Breast (tissue), 4 donors: Measurements from ENCODE around the gene EHBP1L1.

DNA sequence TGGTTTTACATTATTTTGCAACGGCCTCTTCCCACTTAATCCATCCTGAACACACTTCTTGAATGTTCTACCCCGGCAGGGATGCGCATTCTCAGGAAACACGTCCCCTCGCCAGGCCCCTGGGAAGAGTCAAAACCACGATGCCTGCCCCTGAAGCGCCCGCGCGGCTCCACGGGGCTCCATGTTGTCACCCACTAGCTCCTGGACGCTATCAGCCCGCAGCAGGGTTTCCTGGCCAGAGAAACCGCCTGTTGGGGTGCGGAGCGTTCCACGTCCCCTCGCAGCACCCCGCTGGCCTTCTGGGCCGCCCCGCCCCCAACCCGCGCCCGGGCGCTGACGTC, 35.5 kb downstream of the FRMD8 start:
- PRO-cap, 3 experiments = peak in 3 of 3 experiments; most common plus-strand start position 132 of the sequence (in 3); most common minus-strand start position 293 of the sequence (in 3)
- RRBS = 1% methylated on average over 3 of the region's 26 CpGs

- PRO-cap, 3 experiments = peak in 3 of 3 experiments; most common plus-strand start chr11:65422387 (in 1); most common minus-strand start chr11:65422601 (in 1)
- RRBS = 2% methylated on average over 35 of the region's 52 CpGs
Observed at GRCh38 chr11:65422261-65422778, 35.9 kb downstream of the FRMD8 start.

DNA sequence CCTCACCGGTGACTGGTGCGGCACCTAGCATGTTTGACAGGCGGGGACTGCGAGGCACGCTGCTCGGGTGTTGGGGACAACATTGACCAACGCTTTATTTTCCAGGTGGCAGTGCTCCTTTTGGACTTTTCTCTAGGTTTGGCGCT, 37.0 kb downstream of the FRMD8 start:
- PRO-cap, 3 experiments = no peak in any of the 3 experiments
- RRBS = 2% methylated on average over 1 of the region's 8 CpGs

DNA sequence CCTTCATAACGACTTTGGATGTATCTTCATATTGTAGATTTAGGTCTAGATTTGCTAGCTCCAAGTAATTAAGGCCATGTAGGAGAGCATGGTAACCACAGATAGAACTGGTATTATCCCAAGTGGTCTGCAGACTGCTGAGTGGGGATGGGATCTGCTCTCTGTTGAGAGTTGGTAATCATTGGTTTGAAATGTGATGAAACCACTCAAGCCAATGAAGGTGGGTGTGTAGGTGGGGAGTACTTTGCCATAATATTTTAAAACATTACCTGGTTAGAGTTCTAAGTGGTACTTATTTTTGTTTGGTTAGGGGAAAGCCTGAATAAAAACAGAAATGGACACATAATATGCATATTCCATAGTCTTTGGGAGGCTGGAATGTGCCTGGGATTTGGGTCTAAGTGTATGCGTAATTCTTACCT, 40.1 kb downstream of the FRMD8 start:
- PRO-cap, 3 experiments = peak in 2 of 3 experiments; most common plus-strand start position 135 of the sequence (in 1); most common minus-strand start position 136 of the sequence (in 1)
- RRBS = no CpG with 5 or more reads among the region's 2 CpGs

DNA sequence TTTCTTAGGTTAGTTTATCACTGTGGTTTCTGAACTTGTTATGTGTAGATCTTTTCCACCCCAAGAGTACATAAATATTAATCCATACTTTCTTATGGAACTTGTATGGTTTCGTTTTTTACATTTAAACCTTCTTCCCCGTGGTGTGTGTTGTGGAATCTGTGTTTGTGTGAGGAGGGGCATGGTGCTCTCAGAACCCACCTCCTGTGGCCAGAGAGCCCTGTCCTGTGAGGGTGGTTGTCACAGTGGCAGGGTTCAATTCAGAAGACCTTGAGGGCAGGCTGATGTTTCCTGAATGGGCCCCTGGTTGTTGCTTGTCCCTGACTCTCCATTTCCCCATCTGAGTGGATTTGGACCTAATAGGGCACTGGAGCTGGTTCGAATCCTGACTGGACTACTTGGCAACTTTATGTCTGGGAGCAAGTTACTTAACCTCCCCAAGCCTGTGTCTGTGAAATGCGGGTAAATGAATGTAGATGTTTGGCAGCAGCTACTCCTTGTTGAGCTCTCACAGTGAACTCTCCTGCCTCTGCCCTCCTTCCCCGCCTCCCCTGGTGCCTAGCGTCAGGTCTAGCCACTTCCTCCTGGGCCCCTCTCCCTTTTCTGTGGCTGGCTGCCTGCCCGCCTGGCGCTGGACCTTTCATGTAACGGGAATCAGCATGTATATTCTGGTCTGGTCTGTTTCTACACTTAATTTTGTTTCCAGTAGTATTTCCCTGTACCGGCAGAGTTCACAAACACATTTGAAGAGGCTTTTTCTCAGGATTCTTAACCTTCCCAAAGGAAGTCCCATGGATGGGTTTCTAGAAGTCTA, 43.5 kb downstream of the FRMD8 start:
- PRO-cap, 3 experiments = no peak in any of the 3 experiments
- RRBS = no CpG with 5 or more reads among the region's 10 CpGs

DNA sequence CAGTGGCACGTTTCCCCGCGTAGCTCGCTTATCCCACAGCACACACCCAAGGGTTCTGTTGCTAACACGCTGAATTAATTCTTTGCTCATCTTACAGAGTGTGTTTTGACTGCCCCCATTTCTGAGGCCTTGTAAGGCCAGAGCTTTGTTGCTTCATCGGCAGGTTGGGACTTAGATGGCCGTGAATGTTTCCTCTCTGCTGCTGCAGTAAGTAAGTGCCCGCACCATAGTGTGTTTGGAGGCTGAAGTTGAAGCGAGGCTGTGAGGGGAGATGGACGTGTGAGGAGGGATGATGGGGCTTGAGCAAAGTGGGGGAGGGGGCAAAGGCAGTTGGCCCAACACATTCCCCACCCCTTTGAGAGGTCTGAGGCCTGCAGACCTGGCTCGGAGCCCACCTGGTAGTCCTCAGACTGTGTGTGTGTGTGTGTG, 57.4 kb downstream of the FRMD8 start:
- PRO-cap, 3 experiments = no peak in any of the 3 experiments
- RRBS = no CpG with 5 or more reads among the region's 11 CpGs

DNA sequence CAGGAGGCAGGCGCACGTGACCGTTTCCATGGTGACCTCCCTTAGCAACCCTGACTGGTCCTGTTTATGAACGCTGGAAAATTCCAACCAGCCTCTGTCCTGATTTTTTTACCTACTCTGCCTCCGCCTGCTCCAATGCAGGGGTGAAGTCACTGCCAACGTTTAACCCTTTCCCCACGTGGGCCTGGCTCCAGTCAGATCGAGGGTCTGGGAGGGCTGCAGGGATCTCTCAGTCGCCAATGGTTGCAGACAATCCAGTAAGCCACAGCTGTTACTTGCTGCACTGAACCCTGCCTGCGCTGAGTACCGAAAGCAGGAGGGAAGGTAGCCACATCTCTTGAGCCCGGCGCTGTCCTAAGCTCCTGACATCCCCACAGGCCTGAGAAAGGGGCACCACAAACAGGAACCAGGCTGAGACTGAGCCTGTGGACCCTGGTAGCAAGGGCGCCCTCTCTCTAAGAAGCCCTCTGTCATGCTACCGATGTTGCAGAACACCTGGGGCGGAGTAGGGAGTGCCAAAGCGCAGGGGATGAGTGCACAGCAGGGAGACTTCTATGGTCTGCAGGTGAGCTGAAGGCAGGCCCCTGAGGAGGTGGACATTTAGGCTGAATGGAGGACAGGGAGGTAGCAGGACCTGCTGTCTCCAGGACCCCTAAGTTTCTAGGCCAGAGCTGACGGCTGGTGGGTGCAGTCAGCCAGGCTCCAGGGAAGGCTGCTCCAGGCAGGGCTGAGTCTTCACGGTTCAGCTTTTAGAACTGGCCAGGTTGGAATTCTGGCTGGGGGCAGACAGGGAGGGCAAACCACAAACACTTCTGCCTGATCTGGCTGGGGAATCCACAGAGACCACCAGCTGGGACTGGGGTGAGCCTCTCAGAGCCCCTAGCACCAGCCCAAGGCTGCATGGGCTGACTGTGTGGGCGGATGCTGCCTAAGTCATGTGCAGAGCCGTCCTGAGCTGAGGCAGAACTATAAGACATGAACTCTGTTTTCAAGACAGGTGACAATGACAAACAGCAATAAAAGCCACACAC, 36.8 kb upstream of the SCYL1 start:
- PRO-cap, 3 experiments = no peak in any of the 3 experiments
- RRBS = no CpG with 5 or more reads among the region's 21 CpGs

DNA sequence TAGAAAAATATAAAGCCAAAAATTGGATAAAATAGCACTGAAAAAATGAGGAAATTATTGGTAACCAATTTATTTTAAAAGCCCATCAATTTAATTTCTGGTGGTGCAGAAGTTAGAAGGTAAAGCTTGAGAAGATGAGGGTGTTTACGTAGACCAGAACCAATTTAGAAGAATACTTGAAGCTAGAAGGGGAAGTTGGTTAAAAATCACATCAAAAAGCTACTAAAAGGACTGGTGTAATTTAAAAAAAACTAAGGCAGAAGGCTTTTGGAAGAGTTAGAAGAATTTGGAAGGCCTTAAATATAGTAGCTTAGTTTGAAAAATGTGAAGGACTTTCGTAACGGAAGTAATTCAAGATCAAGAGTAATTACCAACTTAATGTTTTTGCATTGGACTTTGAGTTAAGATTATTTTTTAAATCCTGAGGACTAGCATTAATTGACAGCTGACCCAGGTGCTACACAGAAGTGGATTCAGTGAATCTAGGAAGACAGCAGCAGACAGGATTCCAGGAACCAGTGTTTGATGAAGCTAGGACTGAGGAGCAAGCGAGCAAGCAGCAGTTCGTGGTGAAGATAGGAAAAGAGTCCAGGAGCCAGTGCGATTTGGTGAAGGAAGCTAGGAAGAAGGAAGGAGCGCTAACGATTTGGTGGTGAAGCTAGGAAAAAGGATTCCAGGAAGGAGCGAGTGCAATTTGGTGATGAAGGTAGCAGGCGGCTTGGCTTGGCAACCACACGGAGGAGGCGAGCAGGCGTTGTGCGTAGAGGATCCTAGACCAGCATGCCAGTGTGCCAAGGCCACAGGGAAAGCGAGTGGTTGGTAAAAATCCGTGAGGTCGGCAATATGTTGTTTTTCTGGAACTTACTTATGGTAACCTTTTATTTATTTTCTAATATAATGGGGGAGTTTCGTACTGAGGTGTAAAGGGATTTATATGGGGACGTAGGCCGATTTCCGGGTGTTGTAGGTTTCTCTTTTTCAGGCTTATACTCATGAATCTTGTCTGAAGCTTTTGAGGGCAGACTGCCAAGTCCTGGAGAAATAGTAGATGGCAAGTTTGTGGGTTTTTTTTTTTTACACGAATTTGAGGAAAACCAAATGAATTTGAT, 24.6 kb upstream of the SCYL1 start:
- PRO-cap, 3 experiments = peak in 1 of 3 experiments; most common plus-strand start position 644 of the sequence (in 1); most common minus-strand start position 568 of the sequence (in 1)
- RRBS = no CpG with 5 or more reads among the region's 22 CpGs

- PRO-cap, 3 experiments = no peak in any of the 3 experiments
- RRBS = 72% methylated on average over 3 of the region's 14 CpGs
Observed at GRCh38 chr11:65543932-65544796, 14.0 kb downstream of the LTBP3 start.

DNA sequence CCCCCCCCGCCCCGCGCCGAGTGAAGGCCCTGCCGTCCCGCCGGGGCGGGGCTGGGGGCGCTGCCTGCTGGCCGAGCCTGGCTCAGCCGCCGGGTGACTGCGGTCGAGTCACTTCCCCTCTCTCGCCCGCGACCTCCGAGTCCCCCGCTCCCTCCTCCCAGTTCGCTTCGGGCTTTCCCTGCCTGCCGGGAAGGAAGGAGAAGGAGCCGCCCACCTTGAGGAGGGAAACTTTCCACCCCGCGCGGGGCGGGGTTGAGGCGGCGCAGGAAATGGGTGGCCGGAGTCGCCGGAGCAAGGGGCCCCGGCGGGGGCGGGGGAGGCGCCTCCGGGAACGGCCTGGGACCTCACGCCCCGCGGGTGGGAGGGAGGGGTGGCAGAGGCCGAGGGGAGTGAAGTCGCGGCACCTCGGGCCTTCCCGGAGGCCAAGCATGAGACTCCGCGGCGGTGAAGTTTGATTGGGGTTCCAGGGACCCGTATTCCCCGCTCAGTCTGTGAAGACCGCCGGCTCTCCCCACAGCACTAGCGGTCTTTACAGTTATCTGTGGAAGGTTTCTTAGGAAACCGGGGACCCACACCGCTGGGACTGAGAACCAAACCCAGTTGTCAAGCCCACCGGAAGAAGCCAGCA, 1.4 kb upstream of the EHBP1L1 start:
- PRO-cap, 3 experiments = peak in 2 of 3 experiments; most common plus-strand start position 363 of the sequence (in 1); most common minus-strand start position 141 of the sequence (in 1)
- RRBS = 2% methylated on average over 37 of the region's 57 CpGs

- PRO-cap, 3 experiments = peak in 3 of 3 experiments; most common plus-strand start chr11:65576032 (in 2)
- RRBS = 2% methylated on average over 10 of the region's 62 CpGs
Observed at GRCh38 chr11:65575973-65576588, at the start of gene EHBP1L1. TSS of gene EHBP1L1 (plus strand) at chr11:65576053.

DNA sequence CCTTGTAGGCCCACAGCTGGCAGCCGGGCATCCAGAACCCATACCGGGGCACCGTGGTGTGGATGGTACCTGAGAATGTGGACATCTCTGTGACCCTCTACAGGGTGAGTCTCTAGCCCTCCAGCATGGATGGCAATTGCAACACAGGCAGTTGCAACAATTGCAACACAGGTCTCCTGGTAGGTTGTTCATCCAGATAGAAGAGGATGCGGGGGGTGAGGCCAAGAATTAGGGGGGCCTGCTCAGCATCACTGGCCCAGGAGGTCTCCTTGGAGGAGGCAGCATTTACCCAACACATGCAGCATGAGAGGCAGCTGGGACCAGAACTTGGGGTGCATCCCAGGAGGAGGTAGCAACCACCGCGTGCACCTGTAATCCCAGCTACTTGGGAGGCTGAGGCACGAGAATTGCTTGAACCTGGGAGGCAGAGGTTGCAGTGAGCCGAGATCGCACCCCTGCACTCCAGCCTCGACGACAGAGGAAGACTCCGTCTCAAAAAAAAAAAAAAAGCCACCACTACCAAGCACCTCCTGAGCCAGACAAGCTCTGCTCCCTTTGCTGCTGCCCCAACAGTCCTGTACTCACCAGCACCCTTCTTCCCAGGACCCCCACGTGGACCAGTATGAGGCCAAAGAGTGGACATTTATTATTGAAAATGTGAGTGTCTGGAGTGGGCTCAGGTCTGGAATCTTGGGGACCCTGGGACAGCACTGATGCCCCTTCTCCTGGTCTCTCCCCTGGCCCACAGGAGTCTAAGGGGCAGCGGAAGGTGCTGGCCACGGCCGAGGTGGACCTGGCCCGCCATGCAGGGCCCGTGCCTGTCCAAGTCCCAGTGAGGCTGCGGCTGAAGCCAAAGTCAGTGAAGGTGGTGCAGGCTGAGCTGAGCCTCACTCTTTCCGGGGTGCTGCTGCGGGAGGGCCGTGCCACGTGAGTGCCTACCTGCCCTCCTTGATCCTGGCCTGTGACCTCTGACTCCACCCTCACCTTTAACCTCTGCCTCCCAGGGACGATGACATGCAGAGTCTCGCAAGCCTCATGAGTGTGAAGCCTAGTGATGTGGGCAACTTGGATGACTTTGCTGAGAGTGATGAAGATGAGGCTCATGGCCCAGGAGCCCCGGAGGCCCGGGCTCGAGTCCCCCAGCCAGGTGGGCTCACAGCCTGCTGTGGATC, 3.9 kb downstream of the EHBP1L1 start:
- PRO-cap, 3 experiments = no peak in any of the 3 experiments
- RRBS = 93% methylated on average over 2 of the region's 28 CpGs

DNA sequence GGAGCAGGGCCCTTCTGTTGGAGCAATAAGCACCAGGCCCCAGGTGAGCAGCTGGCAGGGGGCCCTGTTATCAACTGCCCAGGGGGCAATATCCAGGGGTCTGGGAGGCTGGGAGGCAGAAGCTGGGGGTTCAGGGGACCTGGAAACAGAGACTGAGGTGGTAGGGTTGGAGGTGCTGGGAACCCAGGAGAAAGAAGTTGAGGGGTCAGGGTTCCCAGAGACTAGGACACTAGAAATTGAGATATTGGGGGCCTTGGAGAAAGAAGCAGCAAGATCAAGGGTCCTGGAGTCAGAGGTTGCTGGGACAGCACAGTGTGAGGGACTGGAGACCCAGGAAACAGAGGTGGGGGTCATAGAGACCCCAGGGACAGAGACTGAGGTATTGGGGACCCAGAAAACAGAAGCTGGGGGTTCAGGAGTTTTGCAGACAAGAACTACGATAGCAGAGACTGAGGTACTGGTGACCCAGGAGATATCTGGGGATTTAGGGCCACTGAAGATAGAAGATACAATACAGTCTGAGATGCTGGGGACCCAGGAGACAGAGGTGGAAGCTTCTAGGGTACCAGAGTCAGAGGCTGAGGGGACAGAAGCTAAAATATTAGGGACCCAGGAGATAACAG, 6.5 kb downstream of the EHBP1L1 start:
- PRO-cap, 3 experiments = no peak in any of the 3 experiments
- RRBS = no CpG with 5 or more reads among the region's 1 CpG

- PRO-cap, 3 experiments = no peak in any of the 3 experiments
- RRBS = no CpG with 5 or more reads among the region's 24 CpGs
Observed at GRCh38 chr11:65593531-65594476, 1.8 kb downstream of the KCNK7 start.

- PRO-cap, 3 experiments = no peak in any of the 3 experiments
- RRBS = 48% methylated on average over 3 of the region's 23 CpGs
Observed at GRCh38 chr11:65597729-65598852, 2.5 kb upstream of the KCNK7 start.

GRCh38 chr11:65639379-65640062, 1.6 kb downstream of the SIPA1 start:
- PRO-cap, 3 experiments = peak in 3 of 3 experiments; most common plus-strand start chr11:65639872 (in 1); most common minus-strand start chr11:65639697 (in 3)
- RRBS = no CpG with 5 or more reads among the region's 11 CpGs

DNA sequence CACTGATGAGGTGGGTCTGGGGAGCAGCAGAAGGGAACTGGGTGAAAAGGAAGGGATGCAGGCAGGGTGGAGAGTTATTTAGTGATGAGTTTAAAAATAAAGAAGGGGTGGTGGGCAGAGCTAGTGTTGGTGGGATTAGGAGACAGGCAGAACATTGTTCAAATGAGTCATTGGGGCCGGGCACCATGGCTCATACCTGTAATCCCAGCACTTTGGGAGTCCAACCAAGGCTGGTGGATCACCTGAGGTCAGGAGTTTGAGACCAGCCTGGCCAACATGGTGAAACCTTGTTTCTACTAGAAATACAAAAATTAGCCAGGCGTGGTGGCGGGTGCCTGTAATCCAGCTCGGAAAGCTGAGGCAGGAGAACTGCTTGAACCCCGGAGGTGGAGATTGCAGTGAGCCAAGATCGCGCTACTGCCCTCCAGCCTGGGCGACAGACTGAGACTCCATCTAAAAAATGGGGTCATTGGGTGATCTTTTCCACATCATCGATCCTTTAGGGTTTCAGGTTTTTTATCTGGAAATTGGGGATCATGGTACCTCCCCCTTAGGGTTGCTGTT, 1.9 kb downstream of the KAT5 start:
- PRO-cap, 3 experiments = no peak in any of the 3 experiments
- RRBS = no CpG with 5 or more reads among the region's 9 CpGs

DNA sequence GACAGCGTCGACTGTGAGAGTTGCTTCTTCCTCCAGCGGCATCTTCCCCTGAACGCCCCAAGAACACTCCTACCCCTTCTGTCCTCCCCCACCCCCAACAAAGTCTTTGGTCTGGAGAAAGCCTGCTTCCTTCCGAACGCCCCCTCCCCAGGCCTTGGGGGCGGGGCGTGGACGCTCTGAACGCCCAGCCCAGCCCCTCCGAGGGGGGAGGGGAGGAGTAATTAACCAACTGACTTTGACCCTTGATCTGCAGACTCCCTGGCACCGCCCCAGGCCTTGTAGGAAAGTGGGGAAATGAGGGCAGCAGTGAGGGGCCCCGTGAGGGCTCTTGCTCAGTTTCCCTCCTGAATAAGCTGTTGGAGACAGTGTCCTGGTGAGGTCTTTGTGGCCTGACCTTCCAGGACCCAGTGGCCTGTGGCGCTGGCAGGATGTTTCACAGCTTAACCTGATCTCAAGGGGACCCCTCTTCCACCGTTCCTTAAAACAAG, 1.5 kb downstream of the OVOL1 start:
- PRO-cap, 3 experiments = peak in 1 of 3 experiments; most common minus-strand start position 155 of the sequence (in 1)
- RRBS = no CpG with 5 or more reads among the region's 15 CpGs

GRCh38 chr11:65822769-65823135, 11.0 kb upstream of the SNX32 start:
- PRO-cap, 3 experiments = no peak in any of the 3 experiments
- RRBS = no CpG with 5 or more reads among the region's 8 CpGs

DNA sequence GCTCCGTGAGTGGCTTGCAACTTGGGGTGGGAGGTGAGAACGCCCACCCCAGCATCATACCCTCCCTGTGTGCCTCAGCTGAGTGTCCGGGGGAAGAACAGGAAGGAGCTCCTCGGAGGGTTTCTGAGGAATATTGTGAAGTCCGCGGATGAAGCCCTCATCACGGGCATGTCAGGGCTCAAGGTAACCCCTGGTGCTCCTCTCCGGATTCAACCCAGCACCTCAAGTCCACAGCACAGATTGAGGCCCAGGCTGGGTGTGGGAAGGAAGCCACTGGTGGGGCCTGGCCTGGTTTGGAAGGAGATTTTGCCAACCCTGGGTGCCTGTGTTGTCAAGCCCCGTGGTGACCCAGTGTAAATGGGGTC, 7.3 kb downstream of the CFL1 start:
- PRO-cap, 3 experiments = no peak in any of the 3 experiments
- RRBS = 67% methylated on average over 3 of the region's 9 CpGs